Ureter (tissue), 1 donor: ENCODE measurements around the gene PHAF1.

GRCh38 chr16:66722672-66723949, 26.6 kb upstream of the CMTM4 start:
- PRO-cap = no peak

DNA sequence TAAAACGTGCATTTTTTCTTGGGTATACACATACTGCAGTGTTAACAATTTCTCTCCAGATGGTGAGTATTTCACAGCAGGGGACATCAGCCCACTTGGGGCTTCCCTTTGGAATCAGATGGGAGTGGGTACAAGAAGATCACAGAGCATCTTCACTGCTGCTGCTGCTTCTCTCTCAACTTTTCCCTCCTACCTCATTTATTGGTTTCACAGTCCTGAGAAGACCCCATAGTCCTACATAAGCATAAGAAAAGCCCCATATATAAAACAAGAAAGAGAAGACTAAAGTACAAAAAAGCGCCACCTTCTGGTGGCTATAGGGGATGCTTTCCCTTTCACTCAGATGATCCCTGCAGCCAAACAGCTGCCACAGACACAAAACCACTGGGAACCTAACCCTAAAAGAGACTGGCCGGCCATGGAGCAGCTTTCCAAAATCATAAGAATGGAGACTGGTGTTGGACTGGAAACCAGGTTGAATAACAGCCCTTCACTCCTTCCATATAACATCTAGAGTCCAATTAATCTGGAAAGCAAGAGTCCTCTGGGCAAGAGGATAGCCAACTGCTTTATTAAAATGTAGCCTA, 11.5 kb downstream of the DYNC1LI2 start:
- PRO-cap = no peak

DNA sequence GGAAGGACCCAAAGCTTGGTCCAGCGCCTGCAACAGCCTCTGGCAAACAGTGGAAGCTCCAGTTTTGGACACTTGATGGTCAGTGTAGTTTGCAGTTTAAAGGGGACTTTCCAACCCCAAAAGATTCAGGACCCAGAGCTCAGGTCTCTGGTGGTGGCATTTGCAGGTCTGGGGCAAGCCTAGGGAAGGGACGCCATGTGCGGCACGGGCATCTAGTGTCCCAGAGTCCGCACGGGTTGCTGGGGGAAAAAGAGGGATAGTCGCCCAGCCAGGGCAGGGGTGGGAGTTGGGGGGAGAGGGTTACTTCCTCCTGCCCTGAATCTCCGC, 305 bp upstream of the CA7 start:
- PRO-cap = no peak

- PRO-cap = no peak
Observed at GRCh38 chr16:66922971-66924115, 2.0 kb downstream of the RRAD start.

DNA sequence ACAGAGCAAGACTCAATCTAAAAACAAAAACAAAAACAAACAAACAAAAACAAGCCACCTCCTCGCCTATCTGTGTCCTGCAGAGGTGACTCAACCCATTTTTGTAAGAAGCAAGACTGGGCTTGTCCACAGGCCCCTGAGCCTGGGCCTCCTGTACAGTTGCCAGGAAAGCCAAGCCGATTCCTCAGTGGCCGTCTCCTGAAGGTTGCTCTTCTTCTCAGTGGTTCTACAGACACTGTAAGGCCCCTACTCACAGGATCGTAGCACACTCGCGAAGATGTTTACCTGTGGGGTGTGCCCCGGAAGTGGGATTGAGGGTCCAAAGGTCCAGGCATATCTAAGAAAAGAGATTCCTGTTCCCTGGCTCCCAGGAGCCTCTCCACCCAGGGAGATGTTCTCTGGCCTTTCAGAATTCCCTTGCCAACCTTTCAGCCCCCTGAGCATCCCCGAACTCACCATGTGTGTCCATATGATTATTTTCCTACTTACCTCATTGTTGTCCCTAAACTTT, 7.6 kb upstream of the CES3 start:
- PRO-cap = no peak

- PRO-cap = bidirectional peak, plus-strand start at chr16:67109943, minus-strand start at chr16:67109841
Observed at GRCh38 chr16:67109177-67110461, at the start of gene PHAF1. TSS of gene PHAF1 (plus strand) at chr16:67109941.

- PRO-cap = no peak
Observed at GRCh38 chr16:67153616-67154173, 2.9 kb upstream of the B3GNT9 start.

- PRO-cap = no peak
Observed at GRCh38 chr16:67158128-67158944, 1.4 kb downstream of the TRADD start.

DNA sequence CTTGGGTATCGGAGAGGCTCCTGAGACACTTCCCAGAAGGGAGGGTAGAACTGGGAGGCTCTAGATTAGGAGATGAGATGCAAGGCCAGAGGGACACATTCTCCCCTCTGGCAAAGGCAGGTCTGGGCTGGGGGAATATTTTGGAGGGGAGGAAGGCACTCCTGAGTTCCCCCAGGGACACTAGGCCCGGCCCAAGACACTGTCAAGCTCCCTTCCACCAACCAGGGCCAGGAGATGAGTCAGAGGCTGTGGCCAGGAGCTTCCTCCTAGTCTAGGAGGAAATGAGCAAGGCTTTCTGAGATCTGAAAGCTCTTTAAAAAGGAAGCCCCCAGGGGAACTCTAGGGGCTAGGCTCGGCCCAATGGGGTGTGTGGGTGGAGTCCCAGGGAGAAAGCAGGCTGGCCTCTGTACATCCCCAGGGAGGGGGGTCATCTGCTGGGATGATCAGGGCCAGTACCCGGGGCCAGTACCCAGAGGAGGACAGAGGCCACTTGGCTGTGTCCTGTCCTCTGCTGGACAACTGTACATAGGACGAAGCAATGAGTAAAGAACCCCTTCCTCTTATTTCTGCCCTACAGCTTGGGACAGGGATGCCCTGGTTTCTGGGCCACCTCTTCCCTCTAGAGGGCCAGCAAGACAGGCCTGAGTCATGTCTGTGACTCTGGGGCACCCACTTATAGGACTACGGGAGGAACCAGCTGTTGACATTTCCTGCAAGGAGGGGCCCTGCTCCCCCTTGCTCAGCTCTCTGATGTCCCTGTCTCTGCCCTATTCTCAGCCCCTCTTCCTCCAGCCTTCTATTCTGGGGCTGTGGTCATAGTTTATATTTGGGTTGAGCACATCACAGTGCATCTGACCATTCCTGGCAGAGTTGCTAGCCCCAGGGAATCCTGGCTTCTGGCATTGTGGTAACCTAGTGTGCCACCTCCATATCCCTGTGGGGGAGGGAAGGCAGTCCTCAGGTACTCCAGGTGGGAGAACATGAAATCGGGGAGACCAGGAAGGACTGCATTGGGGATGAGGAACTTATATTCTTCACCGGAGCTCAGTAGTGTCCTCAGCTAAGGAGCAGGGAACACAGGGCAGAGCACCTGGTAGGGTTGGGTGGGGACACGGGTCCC, 2.7 kb downstream of the FHOD1 start:
- PRO-cap = no peak

- PRO-cap = no peak
Observed at GRCh38 chr16:67277876-67278379, 1.4 kb upstream of the PLEKHG4 start.

DNA sequence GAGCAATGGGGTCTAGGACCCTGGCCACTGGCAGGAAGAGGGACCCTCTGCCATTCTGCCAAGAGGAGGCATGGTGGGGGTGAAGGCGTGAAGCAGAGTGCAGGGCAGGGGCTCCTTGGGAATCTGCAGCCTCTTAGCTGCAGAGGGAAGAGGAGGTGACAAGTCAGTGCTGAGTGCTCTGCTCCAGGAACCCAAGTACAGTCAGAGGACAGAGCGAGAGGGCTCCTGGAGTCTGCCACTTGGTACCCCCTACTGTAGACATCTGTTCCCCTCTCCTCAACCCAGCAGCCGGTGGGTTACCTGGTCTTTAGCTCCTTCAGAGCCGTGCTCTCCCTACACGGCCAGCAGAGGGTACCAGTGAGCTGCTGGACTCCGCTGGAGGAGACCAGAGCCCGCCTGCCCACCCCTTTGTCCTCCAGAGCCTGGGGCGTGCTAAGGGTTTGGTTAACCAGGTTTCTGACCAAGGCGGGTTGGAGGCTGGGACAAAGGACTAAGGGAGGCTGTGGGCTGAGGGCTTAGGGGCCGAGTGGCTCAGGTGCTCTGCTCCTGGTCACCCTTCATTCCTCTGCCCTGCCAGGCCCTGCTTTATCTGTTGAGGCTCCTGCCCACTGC, 2.9 kb upstream of the HSD11B2 start:
- PRO-cap = no peak

- PRO-cap = no peak
Observed at GRCh38 chr16:67458001-67458570, 22.9 kb downstream of the ATP6V0D1 start.

DNA sequence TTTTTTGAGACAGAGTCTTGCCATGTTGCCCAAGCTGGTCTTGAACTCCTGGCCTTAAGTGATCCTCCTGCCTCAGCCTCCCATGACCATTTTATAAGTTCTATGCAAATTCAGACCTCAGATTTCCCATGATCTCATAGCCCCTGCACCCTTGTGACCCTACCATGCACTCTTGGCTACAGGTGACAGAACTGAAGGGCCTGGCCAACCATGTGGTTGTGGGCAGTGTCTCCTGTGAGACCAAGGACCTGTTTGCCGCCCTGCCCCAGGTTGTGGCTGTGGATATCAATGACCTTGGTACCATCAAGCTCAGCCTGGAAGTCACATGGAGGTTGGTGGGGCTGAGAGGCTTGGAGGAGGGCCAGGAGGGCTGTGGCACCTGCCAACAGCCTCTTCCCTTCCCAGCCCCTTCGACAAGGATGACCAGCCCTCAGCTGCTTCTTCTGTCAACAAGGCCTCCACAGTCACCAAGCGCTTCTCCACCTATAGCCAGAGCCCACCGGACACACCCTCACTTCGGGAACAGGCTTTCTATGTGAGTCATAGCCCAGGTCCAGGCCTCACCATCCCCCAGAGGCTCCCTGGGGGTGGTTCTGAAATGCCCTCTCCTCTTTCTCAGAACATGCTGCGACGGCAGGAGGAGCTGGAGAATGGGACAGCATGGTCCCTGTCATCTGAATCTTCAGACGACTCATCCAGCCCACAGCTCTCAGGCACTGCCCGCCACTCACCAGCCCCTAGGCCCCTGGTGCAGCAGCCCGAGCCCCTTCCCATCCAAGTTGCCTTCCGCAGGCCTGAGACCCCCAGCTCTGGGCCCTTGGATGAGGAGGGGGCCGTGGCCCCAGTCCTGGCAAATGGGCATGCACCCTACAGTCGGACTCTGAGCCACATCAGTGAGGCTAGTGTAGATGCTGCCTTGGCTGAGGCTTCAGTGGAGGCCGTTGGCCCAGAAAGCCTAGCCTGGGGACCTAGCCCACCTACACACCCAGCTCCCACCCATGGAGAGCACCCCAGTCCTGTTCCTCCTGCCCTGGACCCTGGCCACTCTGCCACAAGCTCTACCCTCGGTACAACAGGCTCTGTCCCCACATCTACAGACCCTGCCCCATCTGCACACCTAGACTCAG, 13.0 kb downstream of the RIPOR1 start:
- PRO-cap = no peak

DNA sequence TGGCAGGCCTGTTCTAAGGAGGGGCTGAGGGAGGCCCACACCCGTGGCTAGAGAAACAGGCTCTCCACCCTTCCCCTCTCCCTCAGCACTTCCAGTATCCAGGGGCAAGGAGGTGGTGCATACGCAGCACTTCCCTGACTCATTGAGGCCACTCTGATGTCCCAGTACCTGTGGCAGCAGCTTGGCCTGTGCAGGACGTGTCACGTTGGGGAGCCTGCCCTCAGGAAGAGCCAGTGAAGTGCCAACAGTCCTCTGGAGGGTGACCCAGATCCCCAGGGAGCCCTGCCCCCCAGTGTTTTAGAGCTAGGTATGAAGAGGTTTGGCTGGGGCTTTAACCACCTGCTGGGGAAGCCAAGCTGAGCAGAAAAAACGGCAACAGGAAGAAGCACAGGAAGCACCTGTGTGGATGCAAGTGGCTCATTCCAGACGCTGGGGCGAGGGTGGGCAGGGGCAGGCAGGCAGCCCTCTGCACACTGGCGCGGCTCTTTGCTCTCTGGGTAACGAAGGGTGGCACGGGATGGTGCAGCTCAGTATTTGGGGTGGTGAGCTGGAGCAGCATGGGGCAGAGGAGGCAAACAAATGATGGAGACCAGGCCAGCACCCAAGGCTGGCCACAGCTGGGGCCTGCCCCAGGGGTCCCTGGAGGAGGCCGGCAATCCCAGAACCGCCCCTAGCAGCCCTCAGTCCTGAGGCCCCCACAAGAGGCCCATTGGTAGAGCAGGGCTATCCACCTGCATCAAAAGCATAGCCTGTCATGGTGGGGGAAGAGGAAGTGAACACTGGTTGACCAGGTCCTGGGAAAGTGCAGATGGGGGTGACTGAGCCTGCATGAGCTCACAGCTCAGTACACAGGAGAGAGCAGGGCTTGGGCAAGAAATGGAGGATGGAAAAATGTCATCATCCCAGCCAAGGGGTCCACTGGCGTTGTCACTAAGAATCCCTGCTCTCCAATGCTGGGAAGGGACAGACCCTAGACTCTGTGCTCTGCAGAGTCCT, 14.5 kb upstream of the CTCF start:
- PRO-cap = no peak

DNA sequence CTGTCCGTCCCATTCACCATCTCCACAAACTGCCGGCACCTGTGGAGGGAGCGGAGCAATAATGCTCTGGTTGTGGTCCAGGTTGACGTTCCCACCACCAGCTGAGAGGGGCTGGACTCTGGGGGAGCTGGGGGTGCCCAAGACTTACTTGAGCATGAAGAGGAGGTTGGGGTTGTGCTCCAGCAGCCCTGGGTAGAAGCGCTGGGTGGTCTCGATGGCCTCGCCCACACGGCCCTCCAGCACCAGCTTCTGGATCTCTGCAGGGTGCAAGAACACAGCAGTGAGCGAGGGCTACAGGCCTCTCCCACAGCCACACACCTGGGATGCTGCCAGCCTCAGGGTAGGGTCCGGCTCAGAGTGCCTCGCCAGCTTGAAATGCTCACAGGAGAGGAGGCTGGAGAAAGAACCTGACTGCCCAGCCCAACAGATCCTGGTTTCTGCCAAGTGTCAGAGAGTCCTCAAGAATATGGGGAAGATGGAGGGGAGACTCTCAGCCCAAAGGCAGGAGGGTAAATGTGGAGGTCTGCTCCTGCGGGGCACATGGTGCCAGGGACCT, 10.8 kb upstream of the GFOD2 start:
- PRO-cap = no peak

DNA sequence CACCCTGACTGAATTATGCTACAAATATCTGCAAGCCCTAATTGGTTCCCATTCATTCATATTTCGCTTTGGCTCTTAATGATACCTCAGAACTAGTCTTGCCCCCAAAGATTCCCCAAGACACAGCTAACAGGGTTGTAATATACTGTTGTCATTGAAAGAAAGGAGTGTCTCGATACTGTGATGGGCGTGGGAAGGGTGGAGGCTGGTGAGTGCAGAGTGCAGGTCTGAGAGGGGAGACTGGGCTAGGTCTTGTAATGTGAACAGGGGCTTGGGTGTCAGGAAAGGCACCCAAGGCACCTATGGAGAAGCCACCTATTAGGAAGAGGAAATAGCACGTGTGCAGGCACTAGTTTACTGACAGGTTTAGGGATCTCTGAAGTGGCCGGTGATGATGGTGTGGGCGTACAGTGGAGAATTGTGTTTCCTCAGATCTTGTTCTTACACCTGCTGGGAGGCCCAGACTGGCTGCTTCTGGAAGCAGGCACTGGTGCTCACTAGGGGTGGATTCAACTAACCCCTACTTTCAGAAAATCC, 1.1 kb downstream of the EDC4 start:
- PRO-cap = no peak

DNA sequence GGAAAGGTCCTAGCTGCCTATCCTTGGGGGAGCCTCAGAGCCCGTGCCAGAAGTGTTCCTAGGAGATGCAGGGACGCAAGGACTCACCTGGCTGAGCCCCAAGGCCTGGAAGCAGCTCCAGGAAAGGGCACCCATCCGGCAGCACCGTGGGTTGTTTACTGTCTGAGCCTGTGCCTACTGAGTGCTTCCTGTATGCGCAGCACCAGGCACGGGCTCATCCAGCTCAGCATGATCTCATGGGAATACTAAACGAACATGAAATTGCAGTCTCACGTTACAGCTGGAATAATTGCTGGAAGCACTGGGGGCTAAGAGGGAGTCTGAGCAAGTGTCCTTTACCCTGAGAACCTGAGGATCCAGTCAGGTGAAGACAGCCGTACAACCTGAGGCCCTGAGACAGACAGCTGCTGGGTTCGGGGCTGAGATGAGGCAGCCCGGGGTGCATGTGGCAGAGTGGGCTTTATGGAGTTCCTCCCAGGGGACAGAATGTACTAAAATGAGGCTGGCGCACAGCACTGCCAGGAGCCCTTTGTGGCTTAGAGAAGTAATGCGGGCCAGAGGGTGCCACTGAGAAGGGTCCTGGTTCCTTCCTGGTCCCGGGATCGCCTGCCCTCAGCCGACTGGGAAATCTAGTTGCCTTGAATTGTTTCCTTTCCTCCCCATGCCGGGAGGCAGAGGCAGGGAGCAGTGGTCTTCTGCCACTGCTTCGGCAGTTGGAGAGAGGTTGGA, 5.3 kb downstream of the CTRL start:
- PRO-cap = no peak

GRCh38 chr16:67937181-67937525, 503 bp upstream of the PSMB10 start:
- PRO-cap = no peak

GRCh38 chr16:67961121-67962244, 7.0 kb downstream of the SLC12A4 start:
- PRO-cap = no peak

DNA sequence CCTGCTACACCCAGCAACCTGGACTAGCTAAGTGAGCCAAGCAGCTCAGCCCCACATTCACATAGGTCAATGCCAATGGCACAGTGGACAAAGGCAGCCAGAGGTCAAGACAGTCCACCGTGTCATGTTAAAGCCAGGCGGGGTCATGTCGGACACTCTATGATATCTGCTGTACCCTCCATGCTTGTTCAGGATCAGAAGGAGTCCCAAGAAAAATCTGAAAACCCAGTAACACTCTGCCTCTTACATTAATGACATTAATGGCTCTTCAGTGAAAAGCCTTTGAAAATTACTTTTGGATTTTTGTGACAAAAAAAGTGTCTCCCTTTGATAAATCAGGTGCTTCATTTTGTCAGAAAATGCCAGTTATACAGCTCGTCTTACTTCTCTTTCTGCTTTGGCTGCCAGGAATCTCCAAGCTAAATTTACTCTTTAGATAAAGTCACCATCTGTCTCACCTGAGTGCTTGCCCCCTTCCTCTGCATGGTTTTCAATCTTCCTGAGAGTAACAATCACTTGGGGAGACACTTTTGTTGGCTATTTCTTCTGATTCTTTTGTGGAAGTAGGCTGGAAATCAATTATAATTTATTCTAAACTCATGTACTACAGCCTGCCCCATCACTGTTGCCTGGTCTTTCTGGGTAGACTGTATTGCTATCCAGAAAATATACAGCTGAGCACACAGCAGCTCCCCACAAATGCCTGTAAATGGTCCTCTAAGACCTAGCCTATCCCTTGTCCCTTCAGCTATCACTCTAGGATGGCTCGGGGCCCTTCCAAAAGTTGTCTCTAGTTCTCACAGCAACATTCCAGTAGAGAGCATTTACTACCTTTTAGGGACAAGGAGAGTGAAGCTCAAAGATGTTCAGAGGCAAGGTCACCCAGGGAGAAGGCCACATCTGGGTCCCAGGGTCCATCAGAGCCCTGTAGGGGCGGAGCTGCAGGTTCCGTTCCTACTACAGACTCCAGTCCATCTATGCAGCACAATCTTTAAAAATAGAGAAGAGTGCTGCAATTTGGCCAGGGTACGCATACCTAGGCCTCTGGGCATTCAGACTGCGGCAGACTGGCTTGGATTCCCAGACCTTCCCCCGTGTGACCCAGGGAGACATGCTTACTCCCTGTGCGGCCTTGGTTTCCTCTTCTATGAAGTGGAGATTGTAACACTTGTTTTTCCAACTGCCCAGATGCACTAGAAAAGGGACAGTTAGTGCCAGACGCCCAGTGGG, 3.0 kb downstream of the SLC12A4 start:
- PRO-cap = no peak